Neural crest cell (in vitro differentiated cells): ENCODE measurements around the genes INHBE and TSPAN31.

DNA sequence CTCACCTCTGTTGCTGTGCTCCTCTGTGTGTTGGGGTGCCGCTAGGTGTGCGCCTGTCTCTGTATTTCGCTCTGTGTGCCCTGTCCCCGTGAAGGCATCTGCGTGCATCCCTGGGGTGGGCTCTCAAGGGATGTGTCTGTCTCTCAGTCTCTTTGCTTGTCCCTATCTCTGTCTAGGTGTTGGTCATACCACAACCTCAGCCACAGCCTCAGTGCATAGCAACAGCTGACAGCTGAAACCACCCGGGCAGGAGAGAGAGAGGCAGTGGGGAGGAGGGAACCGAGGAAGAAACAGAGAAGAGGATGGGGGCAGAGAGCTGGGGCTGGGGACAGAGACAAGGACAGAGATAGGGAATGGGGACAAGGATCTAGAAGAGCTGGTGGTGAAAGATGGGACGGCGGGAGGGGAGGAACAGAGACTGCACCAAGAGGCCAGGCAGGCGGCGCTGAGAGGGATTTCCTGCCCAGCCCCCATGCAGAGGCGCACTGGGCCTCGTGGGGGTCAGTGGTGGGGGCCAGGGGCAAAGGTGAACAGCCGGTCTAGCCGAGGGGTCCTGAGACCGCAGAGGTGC is 850 bp upstream of the NXPH4 start:
- PRO-cap, result no peak

DNA sequence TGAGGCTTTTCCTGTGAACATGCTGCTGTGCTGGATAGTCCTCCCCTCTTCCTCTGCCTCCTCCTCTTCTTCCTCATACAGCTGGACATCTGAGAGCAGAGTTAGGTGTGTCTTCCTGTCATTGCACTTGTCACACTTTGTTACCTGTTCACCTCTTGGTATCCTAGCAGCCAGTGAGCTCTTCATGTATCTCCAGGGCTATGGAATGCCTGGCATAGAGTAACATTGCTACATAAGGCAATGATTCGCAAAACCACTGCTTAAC is 1.9 kb upstream of the SHMT2 start:
- PRO-cap, result no peak

GRCh38 chr12:57295240-57295906 is 44.4 kb upstream of the STAC3 start:
- PRO-cap, result no peak

DNA sequence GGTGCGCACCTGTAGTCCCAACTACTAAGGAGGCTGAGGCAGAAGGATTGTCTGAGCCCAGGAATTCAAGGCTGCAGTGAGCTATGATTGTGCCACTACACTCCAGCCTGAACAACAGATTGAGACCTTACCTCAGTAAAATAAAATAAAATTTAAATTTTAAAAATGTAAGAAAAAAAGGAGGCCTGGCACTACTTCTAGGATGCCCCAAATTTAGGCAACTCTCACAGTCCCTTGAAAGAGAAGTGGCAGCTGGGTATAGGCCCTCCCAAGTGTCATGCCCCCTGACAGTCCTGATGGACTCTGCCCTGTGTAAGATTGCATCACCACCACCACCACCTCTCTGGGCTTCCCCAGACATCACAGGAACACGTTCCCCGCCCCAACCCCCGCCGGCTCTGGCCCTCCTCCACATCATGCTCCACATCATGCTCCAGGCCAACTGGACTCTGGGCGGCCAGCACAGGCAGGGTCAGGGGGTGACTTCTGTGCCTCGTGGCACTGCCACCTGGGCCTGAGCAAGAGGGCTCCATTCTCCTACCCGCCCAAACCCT is 747 bp upstream of the INHBE start:
- PRO-cap, result no peak

- PRO-cap, result no peak
These were observed at the start of gene INHBE for GRCh38 chr12:57454837-57455800. Gene INHBE, plus strand, starts transcription at chr12:57455307.

DNA sequence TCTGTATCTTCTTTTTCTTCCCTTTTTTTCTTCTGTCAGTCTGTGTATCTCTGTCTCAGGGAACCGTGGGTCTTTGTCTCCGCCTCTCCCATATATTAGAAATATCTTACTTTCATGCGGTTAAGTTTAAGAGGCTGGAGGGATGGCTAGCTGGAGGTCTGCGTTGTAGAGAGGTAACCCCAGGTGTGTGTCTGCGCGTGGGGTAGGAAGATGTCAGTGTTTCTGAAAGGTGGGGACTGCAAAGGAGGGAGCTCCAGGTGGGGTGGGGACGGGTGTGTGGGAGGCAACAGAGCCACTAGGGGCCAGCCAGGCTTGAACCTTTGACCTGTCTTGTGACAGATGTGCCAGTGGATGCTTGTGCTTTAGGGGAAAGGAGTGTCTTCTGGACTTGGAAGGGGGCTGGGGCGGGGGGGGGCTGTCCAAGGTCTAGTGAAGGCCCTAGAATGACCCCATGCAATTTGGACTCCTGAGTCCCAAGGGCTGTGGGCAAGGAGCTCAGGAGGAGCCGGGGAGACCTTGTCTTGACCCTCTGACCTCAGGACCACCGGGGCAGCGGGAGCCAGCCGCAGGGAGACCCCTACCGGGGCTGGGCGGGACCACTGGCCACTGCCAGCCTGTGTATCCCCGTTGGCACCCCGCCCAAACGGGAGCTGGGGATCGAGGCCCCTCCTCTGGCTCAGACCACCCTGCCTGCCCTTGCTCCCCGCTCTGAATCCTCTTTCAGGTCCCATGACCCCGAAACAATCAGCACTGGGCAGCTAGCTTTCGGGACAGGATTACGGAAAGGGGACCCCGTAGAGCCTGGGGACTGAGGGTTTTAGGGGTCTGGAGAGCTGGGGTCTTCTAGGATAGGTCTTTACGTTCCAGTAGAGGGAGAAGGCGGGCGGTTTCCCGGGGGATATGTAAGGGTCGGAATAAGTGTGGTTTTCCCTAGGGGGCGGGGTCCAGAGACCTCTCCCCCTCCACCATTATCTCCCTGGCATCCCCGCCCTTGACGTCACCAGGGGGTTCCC is 1.1 kb downstream of the GLI1 start:
- PRO-cap, result no peak

DNA sequence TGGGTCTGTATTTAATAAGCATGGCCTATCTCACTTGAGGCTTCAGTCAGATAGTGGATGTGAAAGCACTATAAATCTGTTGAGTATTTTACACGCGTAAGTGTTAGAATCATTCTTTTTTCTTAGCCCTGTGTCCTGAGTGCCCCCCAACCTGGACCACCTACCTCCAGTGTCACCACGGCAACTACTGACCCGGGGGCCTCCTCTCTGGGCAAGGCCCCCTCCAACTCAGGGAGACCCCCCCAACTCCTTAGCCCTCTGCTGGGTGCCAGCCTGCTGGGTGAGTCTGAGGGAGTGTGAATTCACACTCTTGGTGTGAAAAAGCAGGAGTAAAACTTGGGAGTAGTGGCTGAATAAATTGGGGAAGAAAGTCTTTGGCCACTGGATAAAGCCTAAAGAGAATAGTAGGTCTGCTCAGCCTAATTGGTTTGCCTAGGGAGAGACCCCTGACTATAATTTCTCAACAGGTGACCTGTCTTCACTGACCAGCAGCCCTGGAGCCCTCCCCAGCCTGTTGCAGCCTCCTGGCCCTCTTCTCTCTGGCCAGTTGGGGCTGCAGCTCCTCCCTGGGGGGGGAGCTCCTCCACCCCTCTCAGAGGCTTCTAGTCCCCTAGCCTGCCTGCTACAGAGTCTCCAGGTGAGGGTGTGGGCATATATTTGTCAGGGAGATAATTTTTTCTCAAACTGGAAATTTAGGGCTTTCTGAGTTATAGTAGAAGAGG is 4.9 kb downstream of the MBD6 start:
- PRO-cap, result no peak

- PRO-cap, result no peak
These were observed 7.8 kb downstream of the DCTN2 start for GRCh38 chr12:57538927-57539862.

DNA sequence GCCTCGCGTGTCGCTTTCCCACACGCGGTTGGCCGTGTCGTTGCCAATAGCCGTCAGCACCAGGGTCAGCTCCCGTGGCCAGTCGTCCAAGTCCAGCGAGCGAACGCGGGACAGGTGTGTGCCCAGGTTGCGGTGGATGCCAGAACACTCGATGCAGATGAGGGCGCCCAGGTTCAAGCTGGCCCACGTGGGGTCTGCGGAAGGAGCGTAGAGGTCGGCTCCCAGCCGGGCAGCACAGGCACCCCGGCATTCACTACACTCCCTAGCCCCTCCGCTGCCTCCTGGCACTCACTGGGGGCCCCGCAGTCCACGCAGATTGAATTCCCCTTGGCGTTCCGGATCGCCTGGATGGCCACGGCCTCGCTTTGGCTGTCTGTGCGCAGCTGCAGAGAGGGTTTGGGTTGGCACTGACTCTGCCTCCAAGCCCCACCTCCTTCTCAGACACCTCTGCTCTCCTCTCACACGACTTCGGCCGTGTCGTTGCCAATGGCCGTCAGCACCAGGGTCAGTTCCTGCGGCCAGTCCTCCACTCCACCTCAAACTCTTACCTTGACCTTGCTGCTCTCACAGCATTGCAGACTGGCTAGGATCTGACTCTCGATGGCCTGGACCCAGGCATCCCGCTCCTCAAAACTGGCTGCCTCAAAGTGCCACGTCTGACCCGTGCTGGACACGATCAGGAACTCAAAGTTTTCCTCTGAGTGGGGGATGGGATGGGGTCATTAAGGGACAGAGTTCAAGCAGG is 11.0 kb downstream of the AGAP2 start:
- PRO-cap, result no peak

DNA sequence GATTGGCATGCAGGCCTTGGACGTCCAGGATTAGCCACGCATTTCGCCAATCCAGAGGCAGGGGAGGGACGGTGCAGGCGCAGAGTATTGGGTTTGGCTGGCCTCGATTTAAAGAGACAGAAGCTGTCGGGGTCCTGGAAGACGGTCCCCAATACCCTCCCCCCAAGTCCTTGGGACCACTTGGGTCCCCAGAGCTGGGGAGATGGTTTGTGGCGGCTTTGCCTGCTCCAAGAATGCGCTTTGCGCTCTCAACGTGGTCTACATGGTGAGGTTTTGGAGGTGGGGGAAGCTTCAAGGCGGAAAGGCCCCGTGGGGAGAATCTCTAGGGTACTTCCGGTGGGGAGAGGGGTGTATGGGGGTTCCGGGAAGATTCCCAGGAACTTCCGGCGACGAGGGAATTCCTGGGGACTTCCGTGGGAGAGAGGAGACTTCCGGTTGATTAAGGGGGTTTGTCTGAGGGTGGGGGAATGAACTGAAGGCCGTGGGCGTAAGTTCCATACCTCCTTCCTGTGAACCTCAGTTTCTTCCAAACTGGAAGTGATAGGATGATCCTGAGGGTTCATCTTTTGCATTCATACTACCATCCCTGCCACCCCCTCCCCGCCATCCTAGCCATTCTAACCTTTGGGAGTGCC is at the start of gene TSPAN31:
TSPAN31 (plus strand) TSS at position 87 of the 635 bp plus-strand sequence.
- PRO-cap, result bidirectional peak, plus-strand start at position 49 of the sequence, minus-strand start outside the sequence; bidirectional peak, plus-strand start at position 438 of the sequence, minus-strand start at position 324 of the sequence

GRCh38 chr12:57837780-57838819 is 8.4 kb downstream of the CTDSP2 start:
- PRO-cap, result no peak

DNA sequence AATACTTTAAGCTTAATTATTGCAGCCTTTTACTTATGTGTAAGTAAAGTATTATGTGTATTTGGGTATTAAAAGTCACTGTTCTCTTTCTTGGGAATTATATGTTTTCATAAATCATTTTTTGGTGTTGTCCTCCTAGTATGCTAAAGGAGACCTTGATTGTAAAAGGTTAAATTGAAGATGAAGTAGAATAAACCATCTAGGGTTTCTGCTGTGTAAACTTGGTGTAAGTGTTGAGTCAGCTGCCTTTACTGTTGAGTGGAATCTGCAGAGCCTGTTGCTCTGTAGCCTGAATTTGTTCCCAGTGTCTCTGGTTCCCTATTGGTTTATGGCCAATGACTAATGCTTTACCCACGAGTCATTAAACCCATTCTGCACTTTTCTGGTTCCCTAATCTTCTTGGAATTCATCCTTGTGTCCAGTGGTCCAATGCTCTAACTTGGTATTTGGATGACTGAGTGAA is 423.3 kb downstream of the ATP23 start:
- PRO-cap, result no peak

GRCh38 chr12:58426040-58426560 is 484.7 kb downstream of the ATP23 start:
- PRO-cap, result unidirectional peak, minus-strand start at chr12:58426195

DNA sequence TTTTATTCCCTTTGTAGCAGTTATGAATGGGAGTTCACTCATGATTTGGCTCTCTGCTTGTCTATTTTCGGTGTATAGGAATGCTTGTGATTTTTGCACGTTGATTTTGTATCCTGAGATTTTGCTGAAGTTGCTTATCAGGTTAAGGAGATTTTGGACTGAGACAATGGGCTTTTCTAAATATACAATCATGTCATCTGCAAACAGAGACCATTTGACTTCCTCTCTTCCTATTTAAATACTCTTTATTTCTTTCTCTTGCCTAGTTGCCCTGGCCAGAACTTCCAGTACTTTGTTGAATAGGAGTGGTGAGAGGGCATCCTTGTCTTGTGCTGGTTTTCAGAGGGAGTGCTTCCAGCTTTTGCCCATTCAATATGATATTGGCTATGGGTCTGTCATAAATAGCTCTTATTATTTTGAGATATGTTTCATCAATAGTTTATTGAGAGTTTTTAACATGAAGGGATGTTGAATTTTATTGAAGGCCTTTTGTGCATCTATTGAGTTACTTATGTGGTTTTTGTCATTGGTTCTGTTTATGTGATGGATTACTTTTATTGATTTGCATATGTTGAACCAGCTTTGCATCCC is 79.0 kb downstream of the USP15 start:
- PRO-cap, result no peak

GRCh38 chr12:62387264-62387682 is 79.4 kb upstream of the MON2 start:
- PRO-cap, result no peak

DNA sequence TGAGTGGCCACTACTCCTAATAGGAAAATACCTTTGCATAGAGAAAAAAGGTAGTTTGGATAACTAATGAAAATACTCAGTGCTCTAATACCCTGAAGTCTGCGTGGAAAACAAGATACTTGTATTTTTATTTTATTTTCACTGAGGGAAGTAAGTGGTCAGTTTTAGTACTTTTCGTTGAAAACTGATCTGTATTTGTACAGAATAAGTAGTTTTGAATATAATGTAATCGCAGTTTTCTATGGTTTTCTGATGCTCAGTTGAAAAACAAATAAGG is 137.9 kb downstream of the MON2 start:
- PRO-cap, result no peak

DNA sequence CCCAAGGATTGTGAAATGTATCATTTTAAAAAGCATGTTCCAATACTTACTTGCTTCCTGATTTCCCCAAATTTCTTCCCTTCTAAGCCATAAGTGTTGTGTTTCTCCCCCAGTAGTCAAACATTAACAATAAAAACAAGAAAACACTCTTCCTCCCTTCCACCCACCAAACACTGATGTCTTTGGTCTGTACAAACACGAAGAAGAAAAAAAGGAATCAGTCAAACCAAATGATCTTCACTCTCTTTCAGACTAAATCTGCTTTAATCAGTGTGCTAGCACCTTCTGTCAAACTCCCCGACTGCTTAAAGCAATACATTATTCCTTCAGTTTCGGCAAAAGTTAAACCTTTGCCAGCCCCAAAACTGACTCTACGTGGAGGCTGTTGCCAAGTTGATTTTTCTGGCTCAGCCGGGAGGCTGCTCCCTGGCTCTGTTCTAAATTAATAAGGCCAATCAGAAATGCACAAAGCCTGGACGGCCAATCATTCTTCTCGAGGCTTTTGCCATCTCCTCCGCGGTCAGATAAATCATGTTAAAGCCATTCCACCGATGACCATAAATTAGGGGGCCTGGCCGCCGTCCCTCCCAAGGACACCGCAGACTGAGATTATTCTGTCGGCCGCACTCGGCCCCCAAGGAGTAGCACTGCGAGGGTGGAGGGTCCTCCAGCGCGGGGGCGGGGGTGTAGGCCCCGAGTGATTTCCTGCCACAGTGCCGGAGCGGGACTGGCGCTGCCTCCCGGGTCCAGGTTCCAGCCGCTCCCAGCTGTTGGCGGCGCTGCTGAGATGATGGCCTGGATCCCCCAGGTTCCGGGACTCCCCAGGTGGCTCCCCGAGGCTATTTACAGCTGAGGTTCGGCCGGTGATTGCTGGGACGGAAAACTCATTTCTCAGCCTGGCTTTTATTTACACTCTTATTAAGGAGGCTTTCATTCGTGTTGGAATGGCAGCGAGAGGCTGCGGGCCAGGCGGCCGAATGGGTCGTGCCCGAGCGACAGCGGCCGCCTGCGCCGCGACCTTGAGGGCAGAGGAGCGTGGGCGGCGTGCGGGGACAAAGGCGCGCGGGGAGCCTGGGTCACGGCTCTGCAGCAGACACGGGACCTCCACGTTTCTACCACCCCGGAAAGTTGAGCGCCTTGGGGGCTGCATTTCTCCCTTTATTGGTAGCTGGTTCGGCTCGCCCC is 165.0 kb downstream of the MON2 start:
- PRO-cap, result bidirectional peak, plus-strand start at position 612 of the sequence, minus-strand start at position 611 of the sequence

DNA sequence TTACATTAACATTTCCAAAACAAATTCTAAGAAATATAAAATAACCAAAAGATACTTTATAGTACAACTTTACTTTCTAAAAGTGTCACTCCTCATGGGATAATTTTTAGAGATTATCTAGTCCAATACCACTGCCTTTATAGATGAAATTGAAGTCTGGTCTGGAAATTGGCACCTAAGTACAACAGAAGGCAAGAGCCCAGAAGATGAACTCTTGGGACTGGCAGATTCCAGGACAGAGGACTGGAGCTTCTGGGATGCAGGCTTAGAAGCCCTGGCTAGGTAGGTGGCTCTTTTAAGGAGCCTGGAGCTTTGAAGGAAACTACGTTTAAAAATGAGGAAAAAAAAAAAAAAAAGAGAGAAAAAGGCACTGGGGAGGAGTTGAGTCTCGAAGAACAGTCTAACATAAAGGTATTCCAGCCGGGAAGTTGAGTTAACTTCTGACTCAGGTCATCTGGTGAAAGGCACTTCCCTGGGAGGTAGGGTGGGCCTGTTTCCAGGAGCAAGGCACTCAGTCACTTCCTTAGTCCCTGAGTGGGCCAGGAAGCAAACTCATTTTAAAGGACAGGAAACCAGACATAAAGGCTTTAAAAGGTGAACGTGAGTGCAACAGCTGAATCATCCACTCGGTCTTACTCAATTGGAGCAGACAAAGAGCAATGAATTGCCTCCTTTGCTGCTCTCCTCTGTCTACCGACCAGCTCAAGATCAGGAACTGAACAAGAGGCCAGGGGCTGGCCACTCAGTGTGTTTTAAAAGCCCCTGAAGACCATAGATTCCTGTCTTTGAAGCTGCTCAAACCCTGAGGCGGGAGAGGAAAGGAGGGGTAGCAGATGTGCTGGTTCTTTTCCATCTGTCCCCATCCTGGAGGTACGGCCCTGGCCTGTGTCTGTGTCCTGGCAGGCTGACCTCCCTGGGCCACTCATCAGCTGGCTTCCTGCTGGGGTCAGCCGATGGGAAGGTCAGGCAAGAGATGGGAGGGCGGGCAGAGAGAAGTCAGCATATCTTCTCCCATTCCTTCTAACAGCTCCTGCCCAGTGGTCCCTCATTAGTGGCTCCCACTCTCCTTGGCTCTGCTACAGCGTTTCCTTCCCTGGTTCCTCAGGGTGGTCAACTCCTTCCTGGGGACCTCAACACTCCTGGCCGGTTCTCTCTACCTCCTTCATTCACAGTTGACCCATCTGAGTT is 149.0 kb downstream of the PPM1H start:
- PRO-cap, result no peak

DNA sequence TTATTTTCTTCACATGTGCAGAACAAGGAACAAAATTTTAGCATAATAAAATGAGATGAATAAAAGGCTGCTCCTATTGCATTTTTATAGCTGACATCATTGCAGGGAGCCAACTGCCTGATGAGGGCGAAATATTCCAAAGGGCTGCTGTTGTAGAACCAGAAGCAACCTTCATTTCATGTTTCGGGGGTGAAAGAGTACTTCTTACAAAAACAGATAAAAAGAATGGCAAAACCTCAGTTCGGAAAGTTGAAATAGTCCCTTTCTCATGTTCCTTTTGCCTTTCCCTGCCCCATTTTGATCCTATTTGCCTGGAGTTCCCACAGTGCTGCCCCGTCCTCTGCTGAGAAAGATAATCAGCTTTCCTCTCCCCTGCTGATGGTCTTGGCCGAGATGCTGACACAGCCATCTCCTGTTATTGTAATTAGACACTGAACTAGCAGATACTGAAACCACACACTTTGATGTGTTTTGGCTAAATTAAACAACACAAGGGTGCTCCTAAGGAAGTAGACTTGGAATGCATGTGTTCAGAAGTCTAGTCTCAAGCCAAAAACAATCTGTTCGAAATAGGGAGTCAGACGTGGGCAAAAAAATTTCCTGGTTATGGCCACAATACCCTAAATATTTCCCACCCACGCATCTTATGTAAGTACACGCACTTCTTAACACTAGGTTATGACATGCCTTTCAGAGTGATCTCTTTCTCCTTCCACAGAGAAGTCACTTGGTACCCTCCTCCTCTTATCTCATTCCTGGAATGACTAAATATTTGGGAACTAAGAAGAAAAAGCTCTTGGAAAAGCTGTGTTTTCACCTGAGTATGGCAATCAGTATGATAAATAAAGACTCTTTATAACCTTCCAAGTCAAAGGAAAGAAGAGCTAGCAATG is 117.2 kb downstream of the PPM1H start:
- PRO-cap, result no peak

DNA sequence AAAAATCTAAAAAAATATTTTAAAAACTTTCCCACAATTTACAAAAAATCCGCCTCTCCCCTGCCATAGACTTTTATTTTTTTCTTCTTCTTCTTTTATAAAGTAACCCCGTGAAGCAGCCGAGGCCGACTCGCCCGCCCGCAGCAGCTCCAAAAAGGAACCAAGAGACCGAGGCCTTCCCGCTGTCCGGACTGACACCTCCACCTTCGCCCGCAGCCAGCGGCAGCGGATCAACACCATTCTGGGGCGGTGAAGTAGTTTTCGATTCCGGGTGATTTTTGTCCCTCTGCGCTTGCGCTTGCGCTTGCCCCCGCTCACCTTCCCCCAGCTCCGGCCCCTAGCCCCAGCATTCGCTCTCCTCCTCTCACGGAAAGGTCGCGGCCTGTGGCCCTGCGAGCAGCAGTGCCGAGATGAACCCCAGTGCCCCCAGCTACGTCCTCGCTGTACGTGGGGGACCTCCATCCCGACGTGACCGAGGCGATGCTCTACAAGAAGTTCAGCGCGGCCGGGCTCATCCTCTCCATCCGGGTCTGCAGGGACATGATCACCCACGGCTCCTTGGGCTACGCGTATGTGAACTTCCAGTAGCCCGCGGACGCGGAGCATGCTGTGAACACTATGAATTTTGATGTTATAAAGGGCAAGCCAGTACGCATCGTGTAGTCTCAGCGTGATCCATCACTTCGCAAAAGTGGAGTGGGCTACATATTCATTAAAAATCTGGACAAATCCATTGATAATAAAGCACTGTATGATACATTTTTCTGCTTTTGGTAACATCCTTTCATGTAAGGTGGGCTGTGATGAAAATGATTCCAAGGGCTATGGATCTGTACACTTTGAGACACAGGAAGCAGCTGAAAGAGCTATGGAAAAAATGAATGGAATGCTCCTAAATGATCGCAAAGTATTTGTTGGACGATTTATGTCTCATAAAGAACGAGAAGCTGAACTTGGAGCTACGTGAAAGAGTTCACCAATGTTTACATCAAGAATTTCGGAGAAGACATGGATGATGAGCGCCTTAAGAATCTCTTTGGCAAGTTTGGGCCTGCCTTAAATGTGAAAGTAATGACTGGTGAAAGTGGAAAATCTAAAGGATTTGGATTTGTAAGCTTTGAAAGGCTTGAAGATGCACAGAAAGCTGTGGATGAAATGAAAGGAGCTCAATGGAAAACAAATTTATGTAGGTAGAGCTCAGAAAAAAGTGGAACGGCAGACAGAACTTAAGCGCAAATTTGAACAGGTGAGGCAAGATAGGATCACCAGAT is 22.5 kb upstream of the SRGAP1 start:
- PRO-cap, result no peak